ENCODE measurements around a stretch of chr1.

DNA sequence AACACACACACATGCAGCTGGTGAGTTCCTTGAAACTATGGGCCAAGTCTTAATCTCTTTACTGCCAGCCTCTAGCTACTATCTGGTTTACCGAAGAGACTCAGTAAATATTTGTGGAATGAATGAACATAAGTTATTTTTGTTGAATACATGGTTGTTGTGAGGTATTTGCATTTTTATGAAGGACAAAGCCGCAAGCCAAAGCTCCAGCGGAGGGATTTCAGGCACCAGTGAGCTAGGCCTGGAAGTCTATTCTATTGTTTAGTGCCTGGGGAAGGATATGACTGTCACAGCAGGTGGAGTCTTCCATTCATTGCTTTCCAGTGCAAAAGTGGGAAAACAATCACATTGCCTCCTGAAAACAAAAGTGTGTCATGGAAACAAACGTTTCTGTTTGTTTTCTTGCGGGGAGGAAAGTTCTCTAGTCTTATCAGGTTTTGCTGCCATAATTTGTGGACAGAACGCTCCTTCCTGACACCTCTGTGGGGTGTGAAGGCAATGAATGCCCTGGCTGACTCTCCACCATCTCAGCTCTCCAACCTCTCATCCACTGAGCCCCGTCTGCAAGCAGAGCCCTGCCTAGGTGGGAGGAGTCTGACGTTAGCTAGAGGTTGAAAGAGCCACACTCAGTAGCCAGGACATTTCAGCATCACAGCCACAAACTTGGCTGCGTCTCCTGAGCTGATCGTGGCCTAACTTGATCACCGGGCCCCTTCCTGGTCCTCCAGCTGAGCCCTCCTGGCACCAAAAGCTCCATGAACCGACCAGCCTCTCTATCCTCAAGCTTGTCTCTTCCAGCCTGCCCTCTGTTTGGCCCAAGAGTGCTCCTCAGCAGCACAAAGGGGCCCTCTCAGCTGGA, 739.1 kb downstream of the MATN1 start:
- RRBS, result no CpG with 5 or more reads among the region's 12 CpGs

DNA sequence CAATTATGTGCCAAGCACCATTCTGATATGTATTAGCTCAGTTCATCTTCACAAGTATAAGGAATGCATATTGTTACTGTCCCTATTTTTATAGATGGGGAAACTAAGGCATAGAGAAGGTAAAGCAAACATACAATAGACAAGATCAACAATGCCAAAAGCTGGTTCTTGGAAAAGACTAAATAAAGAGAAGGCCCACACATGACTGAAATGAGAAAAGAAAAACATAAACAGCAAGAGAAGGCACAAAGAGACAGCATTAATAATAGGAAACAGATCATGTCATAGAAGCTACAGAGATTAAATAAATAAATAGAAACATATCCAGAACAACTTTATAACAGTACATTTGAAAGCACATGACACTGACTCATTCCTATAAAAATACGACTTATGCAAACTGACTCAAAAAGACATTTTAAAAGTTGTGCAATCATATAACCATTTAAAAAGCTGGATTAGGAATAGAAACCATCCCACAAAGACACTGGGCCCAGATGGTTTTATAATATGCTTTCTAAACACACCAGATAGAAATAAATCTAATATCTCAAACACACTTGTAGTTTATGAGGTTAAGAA, 47.8 kb downstream of the MATN1 start:
- RRBS, result no CpG with 5 or more reads among the region's 1 CpG

DNA sequence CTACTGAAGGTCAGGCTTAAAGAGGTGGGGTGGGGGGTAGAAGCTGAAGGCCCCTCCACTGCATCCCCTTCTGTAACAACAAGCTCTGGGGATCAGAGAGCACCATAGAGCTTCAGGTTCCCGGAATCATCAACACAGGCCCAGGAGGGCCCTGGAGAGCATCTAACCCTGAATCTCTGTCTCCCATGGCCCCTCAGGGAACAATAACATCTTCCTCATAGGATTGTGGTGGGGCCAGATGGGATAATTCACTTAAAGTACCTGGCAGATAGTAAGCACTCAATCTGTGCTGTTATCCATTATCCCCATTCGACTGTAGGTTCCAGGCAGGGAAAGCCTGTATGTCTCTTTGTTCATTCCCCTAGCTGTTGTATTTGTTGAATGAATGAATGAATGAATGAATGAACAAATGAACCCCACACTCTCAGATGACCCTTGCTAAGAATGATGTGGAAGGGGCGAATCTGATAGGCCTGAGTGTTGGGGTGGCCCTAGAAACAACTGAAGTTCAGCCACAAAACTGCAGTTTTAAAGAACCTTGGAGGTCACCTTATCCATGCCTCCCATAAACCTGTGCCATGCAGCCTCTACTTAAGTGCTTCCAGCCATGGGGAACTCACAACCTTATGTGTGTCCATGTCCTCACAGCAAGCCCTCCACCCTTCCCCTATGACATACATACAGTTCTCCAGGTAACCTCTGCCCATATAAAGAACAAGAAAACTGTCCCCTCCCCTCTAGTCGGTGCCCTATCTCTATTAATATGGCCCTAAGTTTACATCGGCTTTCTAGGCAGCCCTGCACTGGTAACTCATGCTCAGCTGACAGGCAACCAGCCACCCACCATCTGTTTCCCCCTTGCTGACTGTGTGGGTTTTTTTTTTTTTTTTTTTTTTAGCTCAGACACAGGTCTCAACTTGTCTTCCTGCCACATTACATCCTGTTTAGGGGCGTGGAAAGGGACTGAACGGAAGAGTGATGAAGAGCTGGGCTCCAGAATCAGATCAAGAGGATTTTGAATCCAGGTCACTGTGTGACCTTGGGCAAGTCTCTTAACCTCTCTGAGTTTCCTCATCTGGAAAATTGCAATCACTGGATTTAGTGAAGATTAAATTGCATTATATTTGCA, 14.3 kb downstream of the LAPTM5 start:
- RRBS, result no CpG with 5 or more reads among the region's 7 CpGs

DNA sequence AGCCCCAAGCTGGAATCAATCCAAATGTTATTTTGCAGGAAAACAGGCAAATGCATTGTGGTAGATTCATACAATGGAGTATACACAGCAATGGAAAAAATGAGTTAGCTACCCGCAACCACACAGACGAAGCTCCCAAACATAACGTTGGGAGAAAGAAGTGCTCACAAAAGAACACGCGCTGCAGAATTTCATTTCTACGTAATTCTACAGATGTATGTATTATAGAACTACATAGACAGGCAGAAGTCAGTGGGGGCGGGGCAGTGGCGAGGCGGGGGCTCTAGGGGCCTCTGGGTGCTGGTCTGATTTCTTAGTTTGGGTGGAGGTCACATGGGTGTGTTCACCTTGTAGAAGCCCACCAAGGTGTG, 8.5 kb downstream of the LAPTM5 start:
- RRBS, result no CpG with 5 or more reads among the region's 9 CpGs

DNA sequence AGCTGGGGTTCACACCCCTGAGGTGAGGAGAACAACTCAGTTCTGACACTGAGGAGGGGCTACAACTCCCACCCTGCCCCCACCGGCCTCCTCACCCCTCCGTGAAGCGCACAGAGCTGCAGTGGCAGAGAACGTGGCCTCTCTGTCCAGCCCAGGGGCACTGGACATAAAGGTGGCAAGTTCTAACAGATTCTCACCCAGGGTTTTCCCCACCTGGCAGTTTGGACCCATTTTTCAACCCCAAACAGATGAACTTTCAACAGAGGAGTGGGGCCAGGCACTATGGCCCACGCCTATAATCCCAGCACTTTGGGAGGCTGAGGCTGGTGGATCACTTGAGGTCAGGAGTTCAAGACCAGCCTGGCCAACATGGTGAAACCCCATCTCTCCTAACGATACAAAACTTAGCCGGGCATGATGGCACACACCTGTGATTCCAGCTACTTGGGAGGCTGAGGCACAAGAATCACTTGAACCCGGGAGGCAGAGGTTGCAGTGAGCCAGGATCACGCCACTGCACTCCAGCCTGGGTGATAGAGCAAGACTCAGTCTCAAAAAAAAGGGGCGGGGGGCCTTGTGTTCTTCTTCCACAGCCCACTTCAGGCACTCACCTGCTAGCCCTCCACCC, 6.3 kb downstream of the LAPTM5 start:
- RRBS, result no CpG with 5 or more reads among the region's 10 CpGs

GRCh38 chr1:30756096-30756533, 1.5 kb downstream of the LAPTM5 start:
- RRBS, result no CpG with 5 or more reads among the region's 5 CpGs

DNA sequence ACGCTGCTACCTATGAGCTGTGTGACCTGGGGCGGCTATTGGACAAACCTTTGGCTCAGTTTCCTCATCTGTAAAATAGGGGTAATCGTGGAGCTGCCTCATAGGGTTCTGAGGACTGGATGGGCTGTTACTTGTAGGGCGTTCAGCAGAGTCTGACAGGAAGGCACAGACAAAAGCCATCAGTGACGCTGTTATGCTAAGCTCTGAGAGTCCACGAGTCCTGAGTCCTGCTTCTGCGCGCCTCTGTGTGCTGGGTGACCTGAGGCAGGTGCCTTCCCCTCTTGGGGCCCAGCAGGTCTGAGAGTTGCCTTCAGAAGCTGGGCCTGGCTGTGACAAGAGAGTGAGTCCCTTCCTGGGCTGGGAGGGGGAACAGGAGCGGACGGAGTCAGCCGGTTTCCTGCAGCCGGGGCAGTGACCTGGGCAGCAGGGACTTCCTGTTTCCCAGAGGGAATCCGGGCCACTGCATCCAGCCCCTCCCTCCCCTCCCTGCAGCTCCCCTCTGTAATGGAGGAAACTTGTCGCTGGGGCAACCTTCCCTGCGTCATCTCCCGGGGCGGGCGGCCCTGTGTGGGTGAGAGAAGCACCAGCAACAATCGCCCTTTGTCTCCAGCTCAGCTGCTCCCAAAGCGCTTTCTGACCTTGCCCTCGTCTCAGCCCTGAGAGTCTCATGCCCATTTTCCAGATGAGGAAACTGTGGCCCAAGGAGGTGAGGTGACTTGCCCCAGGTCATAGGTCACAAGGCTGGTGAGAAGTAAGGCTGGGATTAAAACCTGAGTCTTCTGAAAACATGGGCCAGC, 61.2 kb downstream of the SDC3 start:
- RRBS, result 0% methylated on average over 1 of the region's 21 CpGs

GRCh38 chr1:30879266-30879839, 29.2 kb downstream of the SDC3 start:
- RRBS, result no CpG with 5 or more reads among the region's 4 CpGs

GRCh38 chr1:30896967-30897392, 11.6 kb downstream of the SDC3 start:
- RRBS, result no CpG with 5 or more reads among the region's 3 CpGs

GRCh38 chr1:30988392-30988926, 77.1 kb downstream of the PUM1 start:
- RRBS, result no CpG with 5 or more reads among the region's 2 CpGs

GRCh38 chr1:31361886-31362537, 10.9 kb downstream of the FABP3 start:
- RRBS, result no CpG with 5 or more reads among the region's 10 CpGs

DNA sequence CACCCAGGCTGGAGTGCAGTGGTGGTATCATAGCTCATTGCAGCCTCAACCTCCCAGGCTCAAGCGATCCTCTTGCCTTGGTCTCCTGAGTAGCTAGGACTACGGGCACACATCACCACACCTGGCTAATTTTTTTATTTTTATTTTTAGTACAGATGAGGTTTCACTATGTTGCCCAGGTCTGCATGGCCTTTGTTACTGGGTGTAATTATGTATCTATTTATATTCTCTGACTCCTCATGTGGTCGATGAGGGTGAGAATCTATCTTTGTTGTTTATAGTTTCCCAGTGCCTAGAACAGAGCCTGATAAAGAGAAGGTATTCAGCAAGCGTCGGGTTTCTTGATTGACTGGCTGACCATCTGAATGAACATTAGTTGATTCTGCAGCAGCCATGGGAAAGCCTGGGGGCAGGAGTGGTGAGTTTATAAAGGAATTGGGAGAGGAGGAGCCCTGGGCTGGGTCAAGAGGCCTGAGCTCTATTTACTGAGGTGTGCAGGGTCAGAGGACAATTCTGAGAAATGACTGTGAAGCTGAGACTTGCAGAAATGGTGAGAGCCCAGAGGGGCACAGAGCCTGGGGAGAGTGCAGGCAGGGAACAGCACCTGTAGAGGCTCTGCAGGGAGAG, 28.6 kb downstream of the SERINC2 start:
- RRBS, result no CpG with 5 or more reads among the region's 5 CpGs

- RRBS, result no CpG with 5 or more reads among the region's 6 CpGs
Measured at GRCh38 chr1:31510336-31510708, 66.0 kb upstream of the TINAGL1 start.

DNA sequence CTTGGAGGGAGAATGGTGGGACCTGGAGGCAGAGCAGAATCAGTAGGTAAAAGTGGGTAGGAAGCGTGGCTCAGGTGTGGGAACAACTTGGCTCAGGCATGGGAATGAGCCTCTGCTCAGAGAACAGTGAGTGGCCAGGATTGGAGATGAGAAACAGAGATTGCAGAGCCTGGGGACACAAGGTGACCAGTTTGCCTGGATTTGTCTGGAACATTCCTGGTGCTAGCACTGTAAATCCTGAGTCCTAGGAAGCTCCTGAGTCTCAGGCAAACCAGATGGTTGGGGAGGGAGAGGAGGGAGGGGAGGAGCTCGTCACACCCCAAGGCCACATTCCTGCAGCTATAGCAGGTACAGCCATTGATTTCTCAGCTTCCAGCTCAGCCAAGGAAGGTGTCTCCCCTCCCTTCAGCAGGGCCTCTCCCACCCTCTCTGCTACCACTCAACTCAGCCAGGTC, 65.2 kb upstream of the TINAGL1 start:
- RRBS, result no CpG with 5 or more reads among the region's 2 CpGs

GRCh38 chr1:31627944-31628772, 10.7 kb downstream of the HCRTR1 start:
- RRBS, result no CpG with 5 or more reads among the region's 14 CpGs

DNA sequence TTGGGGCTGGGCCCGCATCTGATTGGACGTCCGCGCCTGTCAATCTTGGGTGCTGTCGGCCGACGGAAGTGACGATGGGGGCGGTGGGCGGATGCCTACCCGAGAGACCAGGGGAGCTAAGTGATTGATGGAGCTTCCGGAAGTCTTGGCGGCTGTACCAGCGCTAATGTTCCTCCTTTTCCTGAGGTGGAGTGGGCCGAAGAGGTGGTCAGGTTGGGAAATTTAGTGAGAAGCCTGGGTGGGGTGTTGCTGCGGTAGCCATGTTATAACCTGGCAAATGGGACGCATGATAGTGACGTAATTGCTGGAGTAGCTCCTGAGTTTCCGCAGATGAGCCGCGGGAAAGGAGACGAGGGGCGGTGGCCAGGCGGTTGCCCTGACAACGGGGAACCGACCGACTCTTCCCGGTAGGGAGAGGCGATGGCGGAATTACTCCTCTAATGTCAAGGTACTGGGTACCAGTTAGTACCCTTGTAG, 297 bp upstream of the PEF1 start:
- RRBS, result no CpG with 5 or more reads among the region's 30 CpGs

DNA sequence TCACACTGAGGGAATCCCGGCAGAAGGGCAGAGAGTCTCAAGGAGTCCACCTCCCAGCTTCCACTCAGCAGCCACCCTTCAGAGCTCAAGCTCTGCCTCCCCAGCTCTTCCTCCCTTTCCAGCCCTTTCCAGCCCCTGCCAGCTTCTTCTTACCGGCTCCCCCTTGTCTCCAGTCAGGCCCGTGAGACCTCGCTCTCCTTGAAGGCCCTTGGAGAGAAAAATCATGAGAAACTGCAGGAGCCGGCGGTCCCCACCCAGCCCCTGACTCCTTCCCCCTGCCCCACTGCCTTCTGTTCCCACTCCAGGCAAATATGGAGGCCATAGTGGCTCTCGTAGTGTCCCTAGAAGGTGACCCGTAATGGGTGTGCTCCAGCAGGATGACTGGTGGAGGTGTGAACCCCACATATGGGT, 24.0 kb upstream of the PEF1 start:
- RRBS, result no CpG with 5 or more reads among the region's 8 CpGs

GRCh38 chr1:31699355-31699747, 4.5 kb downstream of the COL16A1 start:
- RRBS, result no CpG with 5 or more reads among the region's 4 CpGs

GRCh38 chr1:31704308-31705149, 712 bp upstream of the COL16A1 start:
- RRBS, result no CpG with 5 or more reads among the region's 20 CpGs

GRCh38 chr1:31714271-31715454, 10.8 kb upstream of the COL16A1 start:
- RRBS, result 8% methylated on average over 5 of the region's 58 CpGs

Data from GM12892 (cell line).